ENCODE measurements around a stretch of chr3.

- RRBS: no CpG with 5 or more reads among the region's 6 CpGs
Observed at GRCh38 chr3:23226284-23227121, 23.4 kb downstream of the UBE2E2 start.

DNA sequence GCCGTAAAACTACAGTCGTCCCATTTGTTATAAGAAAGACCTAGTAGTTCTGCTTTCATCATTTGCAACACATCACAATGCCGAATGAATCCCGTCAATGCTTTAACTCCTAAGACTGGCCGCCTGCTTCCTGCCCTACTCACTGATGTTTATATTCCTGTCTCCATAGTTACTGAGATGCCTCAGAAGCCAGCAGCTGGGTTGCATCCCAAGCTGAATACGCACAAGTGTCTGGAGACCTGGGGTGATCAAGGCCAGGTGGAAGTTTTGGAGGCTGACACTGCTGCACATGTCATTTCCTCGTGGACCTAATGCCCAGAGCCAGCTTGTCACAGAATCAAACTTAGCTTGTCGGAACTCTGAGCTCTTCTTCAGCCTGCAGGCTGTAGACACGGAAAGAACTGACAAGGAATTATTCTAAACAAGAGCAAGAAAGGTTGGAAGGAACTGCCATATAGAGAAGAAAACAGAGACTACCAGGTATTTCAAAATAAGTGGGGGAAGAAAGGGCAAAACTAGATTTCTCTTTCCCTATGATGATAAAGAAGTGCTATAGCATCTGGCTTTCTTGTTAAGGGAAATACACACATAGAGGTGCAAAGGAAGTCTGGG is 95.1 kb upstream of the UBE2E1 start:
- RRBS: no CpG with 5 or more reads among the region's 9 CpGs

DNA sequence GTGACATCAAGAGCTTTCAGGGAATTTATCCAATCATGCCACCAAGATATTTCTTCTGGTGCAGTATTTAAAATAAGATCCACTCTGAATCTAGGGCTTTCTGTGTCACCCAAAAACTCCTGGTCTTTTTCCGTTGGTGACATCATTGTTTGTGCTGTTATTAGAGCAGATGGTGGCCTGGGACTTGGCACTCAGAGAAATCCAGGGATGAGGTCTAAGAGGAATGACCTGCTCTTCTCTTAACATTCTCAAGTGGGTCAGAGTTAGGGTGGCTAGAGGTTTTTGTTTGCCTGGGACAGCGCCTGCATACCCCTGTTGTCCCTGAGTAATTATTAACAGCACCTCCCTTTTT is 56.9 kb upstream of the UBE2E1 start:
- RRBS: no CpG with 5 or more reads among the region's 2 CpGs

DNA sequence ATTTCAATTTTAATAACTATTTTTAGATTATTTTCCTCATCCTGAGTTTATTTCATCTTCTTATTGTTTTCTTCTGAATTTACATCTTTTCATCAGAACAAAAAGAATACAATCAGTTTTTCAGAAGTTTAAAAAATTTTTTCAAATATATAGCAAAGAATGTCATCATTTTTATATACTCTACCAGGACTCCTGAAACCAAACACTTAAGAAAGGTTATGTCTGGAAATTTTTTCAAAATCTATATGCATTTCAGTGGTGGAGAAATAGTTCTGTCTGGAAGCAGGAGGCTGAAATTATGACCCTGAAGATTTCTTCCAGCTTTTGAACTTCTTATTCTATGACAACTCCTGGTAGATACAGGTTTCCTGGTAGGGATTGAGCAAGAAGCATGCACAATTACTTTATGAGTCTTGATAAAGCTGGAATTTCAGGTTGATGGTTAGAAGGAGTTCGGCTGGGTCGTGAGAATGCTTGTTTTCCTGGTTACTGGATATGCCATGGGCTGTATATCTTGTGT is 1.5 kb upstream of the UBE2E1 start:
- RRBS: no CpG with 5 or more reads among the region's 2 CpGs

GRCh38 chr3:23808487-23808973 is 2.8 kb downstream of the UBE2E1 start:
- RRBS: no CpG with 5 or more reads among the region's 5 CpGs

- RRBS: no CpG with 5 or more reads among the region's 8 CpGs
Observed at GRCh38 chr3:23919554-23920672, 3.0 kb downstream of the RPL15 start.

- RRBS: no CpG with 5 or more reads among the region's 6 CpGs
Observed at GRCh38 chr3:24333953-24334614, 160.6 kb downstream of the THRB start.

GRCh38 chr3:24450589-24451099 is 44.0 kb downstream of the THRB start:
- RRBS: no CpG with 5 or more reads among the region's 1 CpG

DNA sequence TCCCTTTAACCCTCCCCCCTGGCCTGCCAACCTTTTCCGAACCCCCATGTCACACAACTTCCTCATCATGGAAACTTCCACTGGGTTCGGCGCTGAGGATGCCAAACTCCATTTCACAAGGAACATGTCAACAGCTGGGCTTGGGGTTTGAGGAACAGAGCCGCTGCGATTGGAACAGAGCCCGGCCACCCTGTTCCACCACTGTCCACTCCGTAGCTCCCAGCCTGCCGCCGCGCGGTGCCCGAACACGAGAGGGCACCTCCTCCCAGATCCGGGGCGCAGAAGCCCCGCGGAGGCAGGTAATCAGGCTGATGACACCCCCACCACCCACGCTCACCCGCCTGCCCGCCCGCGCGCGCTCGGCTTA is 474 bp downstream of the THRB start:
- RRBS: 11% methylated on average over 3 of the region's 25 CpGs

DNA sequence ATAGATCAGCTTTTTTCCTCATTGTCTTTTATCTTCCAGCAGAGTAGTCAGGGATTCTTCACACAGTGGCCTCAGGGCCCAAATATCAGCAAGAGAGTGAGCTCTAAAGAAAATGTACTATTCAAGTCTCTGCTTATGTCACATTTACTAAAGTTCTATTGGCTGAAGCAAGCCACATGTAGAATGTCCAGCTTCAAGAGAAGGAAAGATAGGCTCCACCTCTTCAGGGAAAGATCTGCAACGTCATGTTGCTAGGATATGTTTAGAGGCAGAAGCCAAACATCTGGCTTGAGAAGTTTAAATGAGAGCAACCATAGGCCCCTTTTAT is 11.0 kb upstream of the THRB start:
- RRBS: no CpG with 5 or more reads among the region's 1 CpG

GRCh38 chr3:25153129-25153482 is 275.0 kb upstream of the RARB start:
- RRBS: no CpG with 5 or more reads among the region's 8 CpGs

DNA sequence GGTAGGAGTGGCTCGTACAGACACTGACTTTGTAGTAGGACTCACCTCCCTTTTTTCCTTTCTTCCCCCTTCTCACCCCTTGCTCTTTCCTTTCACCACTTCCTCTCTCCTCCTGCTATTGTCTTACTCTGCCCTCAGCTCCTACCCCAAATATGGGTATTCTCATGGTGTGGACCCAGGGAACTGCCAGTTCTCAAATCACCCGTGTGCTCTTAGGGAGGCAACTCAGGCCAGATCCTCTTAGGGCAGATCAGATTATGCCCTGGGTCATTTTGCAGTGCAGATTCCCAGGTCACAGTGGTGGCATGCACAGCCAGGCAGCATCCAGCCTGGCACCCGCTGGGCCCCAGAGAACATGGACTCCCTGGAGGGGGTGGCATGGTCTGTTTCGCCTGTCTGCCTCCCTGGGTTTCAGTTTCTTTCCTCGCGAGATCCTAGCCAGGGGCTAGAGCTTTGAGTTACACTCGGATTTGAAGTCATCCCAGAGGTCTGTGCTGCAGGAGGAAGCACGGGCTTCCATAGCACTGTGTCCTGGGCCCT is 96.2 kb downstream of the TOP2B start:
- RRBS: no CpG with 5 or more reads among the region's 8 CpGs

DNA sequence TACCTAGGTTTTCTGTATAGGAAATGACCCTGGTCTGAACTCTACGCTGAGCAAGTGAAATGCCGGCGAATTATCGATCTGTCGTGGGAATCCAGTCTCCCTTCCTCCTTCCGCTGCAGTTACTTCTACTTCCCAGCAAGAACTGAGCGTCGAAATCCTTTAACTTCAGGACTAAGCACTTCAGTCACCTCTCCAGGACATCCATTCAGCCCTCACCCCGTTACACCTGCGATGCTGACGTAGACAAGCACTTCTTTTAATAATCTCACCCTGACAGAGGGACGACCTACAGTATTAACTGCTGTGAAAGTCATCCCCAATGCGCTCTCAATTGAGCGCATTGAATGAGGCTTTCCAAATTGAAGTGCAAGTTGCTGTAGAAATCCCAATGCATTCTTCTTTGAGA is 1.3 kb downstream of the TOP2B start:
- RRBS: no CpG with 5 or more reads among the region's 14 CpGs

DNA sequence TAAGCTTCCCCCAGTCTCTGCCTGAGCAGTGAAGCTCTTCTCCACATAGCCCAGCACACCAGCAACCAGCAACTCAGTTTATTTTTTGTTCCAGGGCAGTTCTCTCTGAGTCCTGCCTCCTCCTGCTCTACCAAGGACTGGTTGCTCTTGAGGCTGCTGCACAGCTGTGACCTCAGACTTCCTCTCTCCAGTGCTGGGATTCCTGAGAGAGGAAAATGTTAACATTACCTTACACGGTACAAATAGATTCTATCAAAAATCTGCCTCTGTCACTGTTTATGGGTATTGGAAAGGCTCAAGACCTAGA is 294.8 kb downstream of the OXSM start:
- RRBS: no CpG with 5 or more reads among the region's 1 CpG

- RRBS: no CpG with 5 or more reads among the region's 1 CpG
Observed at GRCh38 chr3:26439087-26439299, 183.6 kb upstream of the LRRC3B start.

GRCh38 chr3:27209976-27210475 is 159.2 kb downstream of the NEK10 start:
- RRBS: no CpG with 5 or more reads among the region's 4 CpGs

GRCh38 chr3:27345399-27346655 is 23.4 kb downstream of the NEK10 start:
- RRBS: no CpG with 5 or more reads among the region's 16 CpGs

GRCh38 chr3:27622915-27623323 is 99.2 kb downstream of the EOMES start:
- RRBS: no CpG with 5 or more reads among the region's 3 CpGs

- RRBS: no CpG with 5 or more reads among the region's 1 CpG
Observed at GRCh38 chr3:27641070-27641443, 81.1 kb downstream of the EOMES start.

DNA sequence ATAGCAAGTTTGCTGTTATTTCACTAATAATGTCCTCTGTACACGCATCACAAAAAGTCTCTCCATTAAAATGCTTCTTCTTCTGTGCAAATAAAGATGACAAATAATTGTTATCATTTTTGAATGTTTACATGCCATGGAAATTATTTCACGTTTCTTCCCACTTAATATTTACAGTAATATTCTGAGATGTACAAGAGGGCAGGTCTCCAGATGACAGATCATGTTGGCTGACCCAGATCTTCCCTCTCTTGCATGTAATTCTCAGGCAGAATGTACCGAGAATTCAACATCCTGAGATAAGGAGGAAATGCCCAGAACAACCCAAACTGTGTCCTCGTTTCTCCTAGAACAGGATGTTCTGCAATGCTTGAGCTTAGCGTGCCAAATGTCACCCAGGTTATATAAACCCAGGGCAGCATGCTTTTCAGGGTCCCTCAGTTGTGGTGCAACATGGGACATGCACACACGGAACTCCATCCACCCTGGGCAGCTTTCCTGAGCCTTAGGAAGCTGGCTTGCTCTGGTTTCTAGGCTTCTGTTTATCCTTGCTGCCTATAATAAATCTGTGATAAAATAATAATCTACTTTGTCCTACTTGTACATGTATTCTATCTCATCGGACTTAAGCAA is 102.2 kb upstream of the CMC1 start:
- RRBS: no CpG with 5 or more reads among the region's 7 CpGs

All from skeletal muscle cell (primary cell).